Diencephalon (tissue), 2 donors: ENCODE results near the gene DSP.

GRCh38 chr6:6972368-6972905 lies 135.3 kb upstream of the RREB1 start:
- RAMPAGE, long total RNA = no peak

- RAMPAGE, long total RNA = no peak
These were observed 7.7 kb downstream of the RREB1 start for GRCh38 chr6:7115249-7115990.

GRCh38 chr6:7129790-7130163 lies 22.0 kb downstream of the RREB1 start:
- RAMPAGE, long total RNA = no peak

GRCh38 chr6:7139013-7139615 lies 31.4 kb downstream of the RREB1 start:
- RAMPAGE, long total RNA = no peak

- RAMPAGE, long total RNA = no peak
These were observed 43.3 kb downstream of the RREB1 start for GRCh38 chr6:7150583-7151843.

DNA sequence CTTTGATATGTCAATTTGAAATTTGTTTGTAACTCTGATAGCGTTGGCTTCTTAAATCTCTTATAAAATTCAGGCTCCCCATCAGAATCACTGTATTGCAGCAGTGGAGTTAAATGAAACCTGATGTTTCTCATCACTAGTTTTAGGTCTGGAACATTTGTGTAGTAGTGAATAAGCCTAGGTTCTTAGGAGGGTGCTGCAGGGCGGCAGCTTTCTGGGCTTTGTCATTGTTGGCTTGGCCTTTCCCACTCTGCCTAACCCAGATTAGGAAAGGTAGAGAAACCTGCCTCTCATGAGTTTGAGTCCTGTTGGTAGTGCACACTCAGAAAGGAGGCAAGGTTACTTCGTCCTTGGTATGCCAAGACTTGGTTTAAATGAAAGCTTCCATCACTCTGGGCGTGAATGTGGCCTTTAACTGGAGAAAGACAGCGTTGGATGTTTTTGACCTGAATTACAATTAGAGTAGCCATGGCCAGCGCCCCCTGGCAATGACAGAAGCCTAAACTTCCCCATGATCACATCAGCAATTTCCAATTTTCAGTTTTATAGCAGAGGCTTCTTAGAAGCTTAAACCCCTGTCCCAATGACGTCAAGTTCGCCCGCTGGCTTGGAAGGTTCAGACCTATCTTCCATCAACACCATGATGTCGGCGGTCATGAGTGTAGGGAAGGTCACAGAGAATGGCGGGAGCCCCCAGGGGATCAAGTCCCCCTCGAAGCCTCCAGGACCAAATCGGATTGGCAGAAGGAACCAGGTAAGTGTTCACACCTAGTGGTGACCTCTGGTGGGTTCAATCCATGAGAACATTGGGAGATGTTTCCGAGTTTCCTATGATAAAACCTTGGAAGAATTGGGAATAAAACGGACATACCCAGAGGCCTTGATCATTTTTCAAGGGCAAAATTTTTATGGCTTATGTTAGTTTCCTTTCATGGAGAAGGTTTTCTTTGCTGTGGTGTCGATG lies 73.8 kb downstream of the RREB1 start:
- RAMPAGE, long total RNA = no peak

DNA sequence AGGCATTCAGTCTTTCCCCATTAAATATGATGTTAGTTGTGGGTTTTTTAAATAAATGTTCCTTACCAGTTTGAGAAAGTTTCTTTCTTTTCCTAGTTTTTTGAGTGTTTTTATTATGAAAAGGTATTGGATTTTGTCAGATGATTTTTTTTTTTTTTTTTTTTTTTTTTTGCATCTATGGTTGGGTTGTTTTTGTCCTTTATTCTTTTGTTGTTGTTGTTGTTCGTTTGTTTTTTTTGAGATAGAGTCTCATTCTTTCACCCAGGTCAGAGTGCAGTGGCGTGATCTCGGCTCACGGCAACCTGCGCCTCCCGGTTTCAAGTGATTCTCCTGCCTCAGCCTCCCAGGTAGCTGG lies 84.2 kb downstream of the RREB1 start:
- RAMPAGE, long total RNA = no peak

- RAMPAGE, long total RNA = no peak
These were observed 93.3 kb downstream of the RREB1 start for GRCh38 chr6:7200946-7201674.

DNA sequence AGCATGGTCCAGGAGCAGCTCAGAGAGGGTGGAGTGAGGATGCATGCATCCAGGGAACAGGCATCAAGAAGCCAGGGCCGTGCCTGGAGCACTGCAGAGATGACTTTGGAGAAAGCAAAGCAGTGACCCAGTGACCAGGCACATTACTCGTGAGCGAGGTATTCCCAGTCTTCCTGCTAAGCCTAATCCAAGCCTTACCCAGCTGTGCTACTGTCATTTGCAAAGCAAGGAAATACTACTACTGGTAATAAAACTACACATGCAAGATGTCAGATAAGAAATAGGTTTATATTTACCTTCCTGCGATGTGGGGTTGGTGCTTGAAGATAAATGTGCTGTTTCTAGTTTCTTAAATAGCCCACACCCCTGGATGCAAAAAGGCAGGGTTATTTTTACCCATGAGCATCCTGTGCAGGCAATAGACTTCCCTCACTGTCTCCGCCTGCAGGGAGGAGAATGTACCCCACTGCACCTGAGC lies 62.9 kb downstream of the SSR1 start:
- RAMPAGE, long total RNA = no peak

DNA sequence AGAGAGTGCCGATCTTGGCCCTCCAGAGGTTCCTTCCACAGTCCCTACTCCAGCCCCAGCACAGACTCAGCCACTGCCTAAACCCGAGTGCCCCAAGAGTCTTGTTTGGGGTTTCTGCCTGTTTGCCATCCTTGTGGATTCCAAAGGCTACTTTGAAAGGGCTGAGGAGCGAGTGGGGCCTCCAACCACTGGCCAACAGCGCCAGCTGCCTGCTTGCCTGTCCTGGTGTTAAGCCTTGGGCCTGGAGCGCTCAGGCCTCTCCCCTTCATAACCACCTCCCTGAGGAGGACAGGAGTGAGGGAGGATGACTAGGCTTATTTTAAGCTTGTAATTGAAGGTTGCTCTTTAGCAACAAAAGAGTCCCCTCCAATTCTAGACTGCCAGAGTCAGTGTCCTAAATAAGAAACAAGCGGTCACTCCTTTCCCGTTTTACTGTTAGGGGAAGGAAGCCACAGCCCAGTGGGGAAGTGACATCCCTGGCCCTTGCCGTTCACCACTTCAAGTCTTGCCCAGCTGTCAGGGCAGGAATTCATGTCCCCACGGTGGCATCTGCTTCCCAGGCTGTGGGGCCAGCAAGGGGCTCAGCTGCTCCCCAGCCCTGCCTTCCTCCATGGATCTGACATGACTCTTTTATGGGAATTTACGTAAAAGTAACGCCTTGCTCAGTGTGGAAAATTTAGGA lies 58.0 kb downstream of the SSR1 start:
- RAMPAGE, long total RNA = no peak

- RAMPAGE, long total RNA = no peak
These were observed 650 bp downstream of the SSR1 start for GRCh38 chr6:7312230-7312868.

GRCh38 chr6:7541052-7542186 lies at the start of gene DSP:
DSP (plus strand) TSS chr6:7541671.
- RAMPAGE, long total RNA = no peak

GRCh38 chr6:7729144-7729586 lies 3.3 kb downstream of the BMP6 start:
- RAMPAGE, long total RNA = no peak

DNA sequence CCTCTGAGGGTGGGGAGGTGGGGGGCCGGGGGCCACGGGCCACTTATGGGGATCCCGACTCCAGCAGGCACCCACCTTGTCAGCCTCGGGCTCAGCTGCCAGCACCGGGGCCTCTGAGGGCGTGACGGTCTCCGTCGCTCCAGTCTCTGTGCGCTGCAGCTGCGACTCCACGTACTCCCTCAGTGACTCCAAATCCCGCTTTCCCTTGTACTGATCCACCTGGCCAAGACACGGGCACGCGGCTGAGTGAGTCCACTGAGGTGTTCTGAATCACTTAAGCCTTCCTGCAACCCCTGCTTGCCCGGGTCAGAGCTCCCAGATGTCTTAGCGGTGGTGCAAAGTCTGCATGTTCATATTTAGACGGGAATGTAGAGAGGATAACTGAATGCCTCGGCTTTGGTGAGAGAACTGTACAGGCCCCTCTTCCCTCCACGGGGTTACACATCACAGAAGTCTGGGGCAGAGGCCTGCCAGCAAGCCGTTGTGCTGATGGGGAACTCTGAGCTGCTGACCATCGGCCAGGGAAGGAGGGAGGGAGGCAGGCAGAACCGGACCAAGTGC lies 21.9 kb downstream of the TXNDC5 start:
- RAMPAGE, long total RNA = no peak

DNA sequence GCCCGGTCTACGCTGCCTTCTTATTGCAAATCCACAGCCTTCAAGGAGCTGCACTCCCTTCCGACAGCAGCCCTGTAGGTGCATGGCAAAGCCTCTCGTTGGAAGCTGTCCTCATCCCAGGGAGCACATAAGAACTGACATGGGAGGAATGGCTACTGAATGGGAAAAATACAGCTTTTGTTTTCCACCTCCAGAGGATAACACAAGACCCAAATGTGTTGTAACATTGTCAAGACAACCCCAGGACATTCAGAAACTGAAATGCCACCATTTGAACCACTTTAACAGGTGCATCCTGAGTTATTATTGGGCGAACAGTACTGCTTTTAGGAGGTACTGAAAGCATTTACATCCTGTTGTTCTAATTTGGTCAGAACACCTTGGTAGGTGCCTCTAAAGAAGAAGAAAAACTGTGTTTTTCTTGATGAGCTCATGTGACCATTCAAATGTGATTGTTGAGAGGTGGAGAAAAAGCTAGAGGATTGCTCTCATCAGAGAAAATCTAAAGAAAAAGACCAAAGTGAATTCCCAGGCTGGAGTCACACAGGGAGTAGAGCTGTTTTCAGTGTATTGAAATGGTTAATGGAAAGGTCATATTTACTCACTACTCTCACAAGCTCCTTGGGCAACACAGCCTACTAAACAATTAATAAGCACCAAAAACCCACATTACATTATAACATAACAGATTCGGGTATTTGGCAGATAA lies 6.4 kb upstream of the TXNDC5 start:
- RAMPAGE, long total RNA = no peak

GRCh38 chr6:7986005-7986834 lies 75.6 kb upstream of the TXNDC5 start:
- RAMPAGE, long total RNA = no peak

GRCh38 chr6:8064870-8065416 lies 754 bp upstream of the BLOC1S5 start:
- RAMPAGE, long total RNA = no peak

DNA sequence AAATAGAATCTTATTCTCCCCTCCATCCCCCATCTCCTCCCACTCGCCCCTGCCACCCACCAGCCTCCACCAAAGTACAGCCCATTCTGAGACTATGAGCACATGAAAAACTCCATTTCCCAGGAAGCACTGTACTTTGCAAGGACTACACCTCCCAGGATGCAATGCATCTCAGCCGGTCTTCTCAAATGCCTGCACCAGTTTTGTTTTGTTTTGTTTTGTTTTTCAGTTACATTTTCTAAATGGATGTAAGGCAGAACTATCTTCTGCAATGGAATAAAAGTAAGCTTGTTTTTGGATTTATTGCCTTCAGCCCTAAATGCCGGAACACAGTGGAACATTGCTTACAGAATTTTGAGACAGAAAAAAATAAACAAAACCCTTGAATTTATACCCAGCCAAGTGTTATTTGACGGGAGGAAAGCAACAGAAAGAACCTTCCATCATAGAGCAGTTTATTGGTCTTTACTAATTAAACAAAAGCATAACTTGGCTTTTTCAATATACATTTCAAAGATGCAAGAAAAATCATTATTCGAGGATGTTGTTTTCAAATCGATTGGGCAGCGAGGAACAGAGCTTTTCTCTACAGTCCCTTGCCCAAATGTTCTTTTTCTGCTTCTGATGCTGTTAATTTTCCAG lies 267.8 kb downstream of the TFAP2A start:
- RAMPAGE, long total RNA = no peak

DNA sequence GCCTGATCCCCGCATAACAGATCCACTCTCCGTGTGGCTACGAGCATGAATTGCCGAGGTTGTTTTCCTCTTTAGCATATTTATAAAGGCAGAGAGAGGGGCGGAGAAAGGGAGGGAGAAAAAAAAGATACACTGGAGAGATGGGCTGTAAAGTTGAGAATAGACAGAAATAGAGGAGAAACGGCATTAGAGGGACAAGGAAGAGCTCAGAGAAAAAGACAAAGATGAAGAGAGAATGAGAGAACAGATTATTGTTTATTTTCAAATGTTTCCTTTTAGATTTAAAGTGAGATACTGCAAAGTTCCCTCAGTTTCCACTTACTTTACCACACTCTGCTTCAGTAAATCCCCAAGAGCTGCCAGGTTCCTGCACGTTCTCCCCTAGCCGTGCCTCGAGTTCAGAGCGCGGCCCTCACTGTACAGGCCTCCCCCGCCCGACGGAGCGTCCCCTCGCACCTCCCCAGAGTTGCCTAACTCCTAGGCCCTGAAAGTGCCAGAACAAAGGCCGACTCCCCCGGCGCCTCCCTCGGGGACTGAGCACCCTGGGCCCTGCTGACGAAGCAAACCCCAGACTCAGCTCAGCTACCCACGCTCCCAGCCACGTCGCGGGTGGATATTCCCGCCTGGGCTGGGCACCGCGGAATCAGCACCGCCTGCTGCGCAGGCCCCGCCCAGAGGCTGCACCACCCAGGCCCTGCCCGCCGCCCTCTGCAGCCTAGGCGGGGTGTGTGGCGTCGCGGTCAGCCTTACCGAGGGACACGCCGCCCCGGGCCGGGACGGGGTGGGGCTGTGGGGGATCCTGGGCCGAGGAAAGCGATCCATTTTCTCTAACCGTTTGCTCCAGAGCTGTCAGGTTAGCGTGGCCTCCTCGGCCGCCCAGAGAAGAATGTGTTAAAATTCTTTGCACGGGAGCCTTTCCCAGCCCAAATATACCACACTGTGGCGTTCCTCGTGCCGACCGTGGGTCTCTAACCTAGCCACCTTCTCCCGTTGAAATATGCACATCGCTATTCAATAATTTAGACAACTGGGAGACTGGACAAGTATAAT lies 31.6 kb downstream of the TFAP2A start:
- RAMPAGE, long total RNA = no peak

DNA sequence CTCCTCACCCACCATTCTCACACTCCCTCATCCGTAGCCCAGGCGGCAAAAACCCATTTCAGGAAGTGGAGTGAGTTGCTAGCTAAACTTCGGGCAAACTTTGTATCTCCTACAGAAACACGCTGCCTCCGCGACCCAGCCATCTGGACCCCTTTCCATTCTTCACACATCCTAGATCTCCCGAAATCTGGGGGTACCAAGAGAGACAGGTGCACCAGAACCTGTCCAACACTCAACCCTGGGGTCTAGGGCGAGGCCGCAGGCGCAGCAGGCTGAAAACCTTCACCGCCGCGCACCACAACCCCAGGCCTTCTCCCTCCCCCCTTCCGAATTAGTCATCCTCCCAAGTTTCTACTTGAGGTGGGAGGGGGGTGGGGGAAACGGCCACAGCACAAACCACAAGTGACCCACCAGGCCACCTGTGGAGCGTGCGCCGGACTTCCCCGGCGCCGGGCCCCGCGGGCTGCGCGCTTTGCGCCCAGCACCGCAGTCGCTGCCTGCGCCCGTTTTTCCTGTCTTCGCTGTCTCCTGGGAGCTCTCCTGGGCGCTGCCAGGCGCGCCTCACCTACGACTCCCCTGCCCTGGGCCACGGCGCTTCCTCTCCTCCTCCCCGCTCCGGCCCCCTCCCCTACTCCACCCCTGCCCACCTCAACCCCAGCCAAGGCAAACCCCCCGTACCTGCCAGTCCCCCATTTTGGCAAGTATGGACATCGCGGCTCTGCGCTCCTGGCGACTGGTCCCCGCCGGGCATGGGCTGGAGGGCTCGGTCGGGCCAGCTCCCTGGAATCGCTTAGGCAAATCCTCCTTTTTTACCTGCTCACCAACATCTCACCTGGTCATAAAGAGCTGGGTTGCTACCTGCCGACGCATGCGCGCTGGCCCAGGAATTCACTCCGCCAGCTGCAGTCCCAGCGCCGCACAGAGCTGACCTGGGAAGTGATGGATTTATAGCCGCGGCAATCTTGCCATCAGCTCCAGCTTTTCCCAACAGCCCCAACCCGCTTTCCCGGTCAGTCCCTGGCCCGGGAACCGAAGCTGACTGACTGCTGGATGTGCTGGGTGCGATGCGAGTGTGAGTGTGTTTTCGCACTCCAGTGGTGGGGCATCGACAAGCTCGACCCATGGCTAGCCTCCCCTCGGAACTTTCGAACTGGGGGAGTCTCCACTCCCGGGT lies 4.3 kb upstream of the TFAP2A start:
- RAMPAGE, long total RNA = no peak